Colic lymph node (tissue), 1 donor: ENCODE data around the genes CD8B2 and RANBP2.

DNA sequence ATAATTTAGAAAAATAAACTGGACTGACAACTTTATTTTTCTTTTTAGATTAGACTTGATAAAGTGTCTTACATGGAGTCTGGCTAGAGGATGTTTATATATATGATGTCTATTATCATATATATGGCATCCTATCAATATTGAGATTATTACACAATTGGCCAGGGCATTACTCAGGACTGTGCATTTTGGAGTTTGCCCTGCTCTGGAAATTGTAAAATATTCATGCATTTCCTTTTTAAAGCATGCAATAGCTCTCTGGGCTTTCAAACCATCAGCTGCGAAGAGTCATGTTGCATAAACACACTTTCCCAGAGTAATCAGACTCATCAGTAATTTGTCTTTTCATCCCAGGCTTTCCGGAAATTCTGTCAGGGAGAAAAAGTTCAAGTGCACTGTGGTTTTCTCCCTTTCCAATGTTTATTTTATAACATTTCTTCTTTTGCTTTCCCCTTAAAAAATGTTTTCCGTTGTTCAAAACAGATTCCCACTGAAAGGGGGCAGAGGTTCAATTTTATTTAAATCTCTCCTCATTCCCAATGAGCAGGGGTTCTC lies 38.8 kb upstream of the FHL2 start:
- PRO-cap: no peak

GRCh38 chr2:105490048-105490320 lies 91.1 kb upstream of the FHL2 start:
- PRO-cap: no peak

DNA sequence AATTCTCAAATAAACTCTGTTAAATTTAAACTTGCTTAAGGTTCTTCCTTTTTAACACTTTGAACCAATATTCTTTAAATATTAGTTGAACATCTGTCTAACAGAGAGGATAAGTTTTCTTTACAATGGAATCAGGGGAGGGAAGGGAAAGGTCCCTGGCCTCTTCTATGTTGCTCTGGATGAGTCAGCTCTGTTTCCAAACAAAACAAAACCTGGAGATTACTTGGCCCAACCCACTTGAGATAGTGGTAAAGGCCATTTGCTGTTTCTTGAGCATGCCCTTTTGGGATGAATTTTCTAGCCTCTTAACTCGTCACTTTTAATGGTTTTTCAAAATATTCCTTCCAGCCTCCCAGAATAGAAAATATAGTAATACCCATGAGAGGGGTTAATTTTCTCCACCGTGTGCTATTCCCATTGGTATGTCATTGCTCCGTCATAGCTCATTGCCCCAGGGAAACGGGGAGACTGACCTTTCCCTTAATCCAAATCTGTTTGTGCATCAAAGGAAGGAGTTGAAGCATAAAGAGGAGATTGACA lies 112.2 kb upstream of the FHL2 start:
- PRO-cap: no peak

DNA sequence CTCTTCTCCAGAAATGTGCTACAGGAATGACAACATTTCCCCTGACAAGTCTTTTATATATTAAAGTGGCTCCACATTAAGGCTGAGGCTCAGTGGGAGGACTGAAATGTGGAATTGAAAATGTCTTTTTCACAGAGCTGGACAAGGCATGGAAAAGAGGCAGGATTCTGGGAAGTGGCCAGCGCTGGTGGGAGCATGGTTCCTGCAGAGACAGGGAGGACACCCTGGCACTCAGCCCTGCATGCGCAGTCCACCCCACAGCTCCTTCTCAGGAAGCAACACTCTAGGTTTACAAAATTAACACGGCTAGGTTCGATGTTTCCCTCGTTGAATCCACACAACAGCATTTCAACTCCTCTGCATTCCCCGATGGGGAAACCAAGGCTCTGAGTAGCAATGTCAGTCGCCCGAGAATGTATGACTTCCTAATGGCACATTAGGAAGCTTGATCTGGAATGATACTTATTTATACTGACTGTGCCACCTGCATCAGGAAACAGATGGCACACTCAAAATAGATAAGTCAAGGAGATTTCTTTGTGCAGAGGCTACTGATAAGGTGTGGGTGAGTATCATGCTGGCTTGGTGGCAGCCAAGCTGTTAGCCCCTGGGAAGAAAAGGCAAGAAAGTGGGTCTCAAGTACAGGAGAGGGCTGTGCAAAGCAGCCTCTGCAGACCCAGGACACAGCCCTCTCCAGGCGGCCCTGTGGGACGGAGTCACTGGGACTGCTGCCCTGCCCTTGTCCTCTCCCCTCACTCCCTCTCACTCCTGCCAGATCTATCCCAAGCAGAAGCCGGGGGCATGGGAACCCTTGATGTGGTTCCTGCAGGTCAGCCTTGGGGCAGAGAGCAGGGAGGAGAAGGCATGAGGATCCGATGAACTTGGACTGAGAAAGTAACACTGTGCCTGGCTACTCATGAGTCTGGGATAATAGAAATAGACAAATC lies 158.4 kb upstream of the FHL2 start:
- PRO-cap: no peak

GRCh38 chr2:105582858-105583619 lies 161.7 kb upstream of the NCK2 start:
- PRO-cap: no peak

DNA sequence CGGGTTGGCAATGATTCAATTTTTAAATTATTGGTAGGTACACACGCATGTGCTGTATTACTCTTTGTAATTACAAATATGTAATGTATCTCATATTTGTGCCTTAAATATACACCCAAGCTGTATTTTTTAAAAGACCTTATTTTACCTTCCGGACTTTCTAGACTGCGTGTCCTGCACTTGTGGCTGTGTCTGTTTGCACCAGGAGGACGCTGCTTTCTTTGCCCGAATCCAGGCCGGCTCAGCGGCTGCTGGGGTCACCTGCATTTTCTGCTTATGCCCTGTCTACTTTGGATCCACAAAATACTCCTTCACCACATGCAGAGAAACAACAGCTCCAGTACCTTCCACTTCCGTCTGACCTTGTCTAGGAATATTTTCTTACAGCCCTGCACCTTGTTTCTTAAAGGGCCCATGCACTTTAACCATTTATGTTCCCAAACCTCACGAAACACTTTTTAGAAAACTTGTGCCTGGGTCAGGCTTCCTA lies 129.5 kb upstream of the NCK2 start:
- PRO-cap: no peak

DNA sequence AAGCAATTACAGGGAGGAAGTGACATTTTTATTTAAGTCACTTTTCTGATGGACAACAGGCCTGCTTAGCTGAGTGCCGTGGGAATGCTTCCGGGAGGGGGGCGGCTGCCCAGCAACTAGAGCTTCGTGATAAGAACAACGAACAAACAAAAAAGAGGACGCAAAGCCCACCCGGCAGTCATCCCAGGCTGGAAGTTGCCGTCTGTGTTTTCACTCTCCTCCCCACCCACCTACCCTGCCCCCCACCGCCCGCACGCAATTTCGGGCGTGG lies 447 bp upstream of the NCK2 start:
- PRO-cap: no peak

DNA sequence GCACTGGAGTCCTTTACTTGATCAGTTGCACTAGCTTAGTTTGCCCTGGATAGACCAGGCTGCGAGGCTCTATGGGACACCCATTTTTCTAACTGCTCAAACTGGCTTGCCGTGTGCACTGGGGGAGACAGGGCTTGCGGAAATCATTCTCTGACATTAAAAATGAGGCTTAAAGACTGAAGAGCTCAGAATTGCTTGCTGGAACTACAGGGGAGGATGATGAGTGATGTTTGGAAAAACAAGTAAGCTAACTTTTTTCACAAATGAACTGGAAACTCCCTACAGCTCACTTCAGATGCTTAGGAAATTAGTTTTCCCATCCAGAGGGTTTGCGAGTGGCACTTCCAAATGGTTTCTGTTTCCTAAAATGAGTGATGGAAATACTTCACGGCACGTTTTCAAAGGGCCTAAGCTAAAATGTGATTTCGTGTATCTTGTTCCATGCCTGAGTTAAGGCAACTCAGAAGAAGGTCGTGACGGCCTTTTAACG lies 2.7 kb downstream of the NCK2 start:
- PRO-cap: bidirectional peak, plus-strand start at position 188 of the sequence, minus-strand start at position 129 of the sequence

GRCh38 chr2:106310549-106311208 lies 116.6 kb upstream of the UXS1 start:
- PRO-cap: no peak

- PRO-cap: no peak
Observed at GRCh38 chr2:106343198-106343598, 125.0 kb downstream of the RGPD3 start.

DNA sequence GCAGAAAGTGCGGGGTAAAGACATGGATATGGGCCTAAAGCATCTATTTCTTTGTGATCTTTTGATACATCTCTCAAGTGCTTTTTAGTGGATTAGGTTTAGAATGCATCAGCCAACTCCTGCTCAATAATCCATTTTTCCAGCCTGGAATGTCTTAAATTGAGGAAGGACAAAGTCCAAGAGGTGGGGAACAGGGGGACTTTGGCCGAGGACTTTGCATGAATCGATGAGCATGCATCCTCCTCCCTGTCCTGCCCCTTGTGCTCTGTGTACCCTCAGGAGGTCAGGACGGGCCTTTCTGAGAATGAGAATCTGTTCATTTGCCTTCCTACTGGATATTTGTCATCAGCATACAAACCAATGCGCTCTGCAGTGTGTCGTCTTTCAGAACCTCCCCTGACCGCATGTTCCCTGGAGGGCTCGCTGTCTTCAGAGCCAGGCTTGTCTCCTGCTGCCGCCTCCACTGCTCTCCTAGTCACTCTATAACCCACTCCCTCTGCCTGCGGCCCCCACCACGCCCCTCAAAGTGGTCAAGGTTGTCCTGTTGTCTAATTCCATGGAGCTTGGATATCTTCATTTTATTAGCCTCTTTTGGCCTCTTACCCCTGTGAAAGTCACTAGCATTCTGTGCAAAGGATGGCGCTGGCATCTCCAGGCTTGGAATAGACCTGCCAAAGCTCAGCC lies 83.6 kb downstream of the RGPD3 start:
- PRO-cap: no peak

DNA sequence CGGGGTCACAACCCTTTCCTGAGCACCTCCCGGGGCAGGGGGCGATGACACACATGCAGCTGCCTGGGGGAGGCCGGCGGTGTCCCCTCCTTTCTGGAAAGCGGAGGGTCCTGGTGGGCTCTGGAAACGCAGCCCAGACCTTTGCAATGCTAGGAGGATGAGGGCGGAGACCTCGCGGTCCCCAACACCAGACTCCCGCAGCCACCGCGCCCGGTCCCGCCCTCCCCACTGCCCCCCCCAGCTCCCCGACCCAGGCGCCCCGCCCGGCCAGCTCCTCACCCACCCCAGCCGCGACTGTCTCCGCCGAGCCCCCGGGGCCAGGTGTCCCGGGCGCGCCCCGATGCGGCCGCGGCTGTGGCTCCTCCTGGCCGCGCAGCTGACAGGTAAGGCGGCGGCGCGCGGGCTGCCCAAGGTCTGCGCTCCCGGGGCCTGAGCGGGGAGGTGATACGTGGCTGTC lies at the start of gene CD8B2:
CD8B2 (plus strand) TSS at position 278 of the 457 bp plus-strand sequence.
- PRO-cap: no peak

DNA sequence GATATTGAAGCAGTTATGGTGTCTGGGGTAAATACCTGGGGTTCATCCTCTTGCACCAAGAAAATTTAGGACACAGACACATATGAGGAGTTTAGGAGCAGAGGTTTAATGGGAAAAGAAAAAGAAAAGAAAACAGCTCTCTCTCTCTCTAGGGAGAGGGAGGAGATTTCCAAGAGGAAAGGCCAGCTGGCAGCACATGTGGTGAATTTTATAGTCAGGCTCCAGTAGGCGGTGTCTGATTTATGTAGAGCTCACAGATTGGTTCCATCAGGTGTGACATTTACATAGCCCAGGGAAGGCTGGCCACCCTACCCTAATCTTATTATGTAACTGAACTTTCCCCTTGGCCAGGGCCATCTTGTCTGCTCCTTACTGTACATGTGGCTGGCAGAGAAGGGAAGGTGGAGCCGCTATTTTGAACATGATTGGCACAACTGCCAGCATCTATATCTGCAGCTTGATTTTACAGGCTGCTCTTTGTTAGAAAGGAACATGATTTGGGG lies 297.5 kb upstream of the RGPD4 start:
- PRO-cap: no peak

DNA sequence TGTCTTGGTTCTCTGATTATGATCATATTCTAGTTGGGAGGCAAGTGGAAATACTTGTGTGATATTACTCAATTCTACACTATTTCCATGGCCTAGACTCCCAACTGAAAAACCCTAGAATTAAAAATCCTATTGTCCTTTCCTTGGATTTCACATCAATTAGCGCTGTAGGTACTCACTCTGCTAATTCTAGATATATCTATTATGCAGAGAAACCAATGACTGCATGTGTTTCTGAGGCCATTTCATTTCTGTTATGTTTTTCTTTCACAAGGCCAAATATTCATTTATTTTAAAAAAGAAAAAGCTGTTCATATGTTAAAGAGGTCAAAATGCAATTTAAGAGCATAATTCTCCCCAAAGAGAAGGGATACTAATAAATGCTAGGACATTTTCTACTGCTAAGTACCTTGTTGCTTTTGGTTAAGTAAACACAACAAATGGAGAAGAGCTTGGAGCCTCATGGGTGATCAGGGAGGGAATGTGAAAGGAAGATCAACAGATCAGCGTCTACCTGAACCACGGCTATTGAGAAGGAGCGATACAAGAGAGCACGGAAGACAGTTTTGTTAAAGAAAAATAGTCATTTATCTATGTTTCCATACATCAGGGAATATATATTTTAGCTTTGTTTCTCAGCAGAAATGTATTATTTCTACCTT lies 81.0 kb upstream of the RGPD4 start:
- PRO-cap: no peak

- PRO-cap: no peak
Observed at GRCh38 chr2:108587556-108587858, 53.2 kb downstream of the LIMS1 start.

- PRO-cap: no peak
Observed at GRCh38 chr2:108601156-108601675, 66.9 kb downstream of the LIMS1 start.

- PRO-cap: no peak
Observed at GRCh38 chr2:108616881-108617417, 82.7 kb downstream of the LIMS1 start.

DNA sequence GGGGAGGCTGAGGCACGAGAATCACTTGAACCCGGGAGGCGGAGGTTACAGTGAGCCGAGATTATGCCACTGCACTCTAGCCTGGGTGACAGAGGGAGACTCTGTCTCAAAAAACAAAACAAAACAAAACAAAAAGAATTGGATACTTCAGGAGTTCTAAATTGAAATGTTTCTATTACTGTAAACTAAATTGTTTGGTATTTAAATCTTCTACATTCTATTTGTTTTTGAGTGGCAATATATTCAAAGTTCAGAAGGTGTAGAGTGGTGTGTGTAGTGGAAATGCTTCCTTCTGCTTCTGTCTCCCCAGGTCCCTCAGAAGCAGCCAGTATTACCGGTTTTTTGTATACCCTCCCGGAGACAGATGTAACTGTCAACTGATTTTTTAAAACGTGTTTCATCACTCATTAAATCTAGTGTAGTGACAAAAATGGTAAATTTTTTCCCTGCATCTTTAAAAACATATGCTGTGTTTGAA lies 85.3 kb downstream of the LIMS1 start:
- PRO-cap: no peak

DNA sequence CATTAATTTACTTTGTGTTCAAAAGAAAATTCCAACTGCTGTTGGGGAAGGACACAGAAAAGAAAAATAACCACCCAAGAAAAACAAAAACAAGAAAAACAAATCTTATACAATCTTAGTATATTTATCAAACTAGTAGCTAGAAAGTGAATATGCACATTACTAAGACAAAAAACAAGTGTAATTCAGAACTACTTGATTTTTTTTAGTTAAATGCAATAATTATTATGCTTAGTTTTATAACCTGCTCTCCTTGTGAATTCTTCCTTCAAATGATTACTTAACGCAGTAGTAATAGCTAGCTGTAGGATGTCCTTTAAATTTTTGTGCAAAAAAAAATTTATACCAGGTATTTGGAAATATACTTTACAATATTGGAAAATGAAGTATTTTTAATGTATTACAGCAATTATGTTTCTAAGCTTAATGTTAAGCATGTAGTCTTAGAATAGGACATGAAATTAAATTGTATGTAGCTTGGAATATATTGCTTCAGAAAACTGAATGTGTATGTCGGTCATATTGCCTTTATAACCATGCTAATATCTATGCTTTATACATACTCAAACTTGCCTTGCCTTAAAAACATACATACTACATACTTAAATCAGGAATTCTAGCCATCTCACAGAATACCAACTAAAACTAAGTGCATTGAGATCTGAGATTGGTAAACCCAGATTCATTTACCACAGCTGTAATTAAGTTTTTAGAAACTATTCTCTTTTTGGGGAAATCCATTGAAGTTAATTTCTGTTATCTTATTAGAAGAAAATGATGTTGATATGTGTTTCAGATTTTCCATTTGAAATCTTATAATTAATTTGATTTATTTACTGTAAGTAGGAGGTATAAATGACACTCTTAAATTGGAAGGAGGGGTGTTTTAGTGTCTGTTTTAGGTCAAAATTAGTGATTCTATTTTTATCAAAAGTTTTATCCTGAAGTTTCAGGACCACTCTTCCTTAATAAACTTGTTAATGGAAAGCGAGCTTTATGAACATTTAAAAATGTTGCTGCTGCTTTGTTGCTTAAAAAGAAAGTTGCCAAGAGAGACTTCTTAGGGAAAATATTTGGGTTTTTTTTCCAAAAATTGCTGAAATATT lies 34.6 kb upstream of the RANBP2 start:
- PRO-cap: no peak

- PRO-cap: bidirectional peak, plus-strand start at chr2:108719482, minus-strand start at chr2:108719383
Observed at GRCh38 chr2:108719198-108720002, at the start of gene RANBP2. RANBP2 (plus strand) TSS chr2:108719482.